Mesangial cell (primary cell): ENCODE measurements around a stretch of chr15.

DNA sequence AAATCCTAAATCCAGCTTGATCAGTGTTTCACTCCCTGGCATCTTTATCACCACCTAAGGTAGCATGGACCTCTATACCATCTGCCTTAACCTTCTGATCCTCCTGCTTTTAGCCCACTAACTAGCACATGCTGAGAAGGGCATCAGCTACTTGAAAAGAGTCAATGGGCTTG, 309 bp upstream of the ZFYVE19 start:
- RAMPAGE, long total RNA, result no peak

GRCh38 chr15:40845148-40845394, 1.2 kb downstream of the SPINT1 start:
- RAMPAGE, long total RNA, result no peak

GRCh38 chr15:40891753-40892227, 2.5 kb upstream of the VPS18 start:
- RAMPAGE, long total RNA, result no peak

DNA sequence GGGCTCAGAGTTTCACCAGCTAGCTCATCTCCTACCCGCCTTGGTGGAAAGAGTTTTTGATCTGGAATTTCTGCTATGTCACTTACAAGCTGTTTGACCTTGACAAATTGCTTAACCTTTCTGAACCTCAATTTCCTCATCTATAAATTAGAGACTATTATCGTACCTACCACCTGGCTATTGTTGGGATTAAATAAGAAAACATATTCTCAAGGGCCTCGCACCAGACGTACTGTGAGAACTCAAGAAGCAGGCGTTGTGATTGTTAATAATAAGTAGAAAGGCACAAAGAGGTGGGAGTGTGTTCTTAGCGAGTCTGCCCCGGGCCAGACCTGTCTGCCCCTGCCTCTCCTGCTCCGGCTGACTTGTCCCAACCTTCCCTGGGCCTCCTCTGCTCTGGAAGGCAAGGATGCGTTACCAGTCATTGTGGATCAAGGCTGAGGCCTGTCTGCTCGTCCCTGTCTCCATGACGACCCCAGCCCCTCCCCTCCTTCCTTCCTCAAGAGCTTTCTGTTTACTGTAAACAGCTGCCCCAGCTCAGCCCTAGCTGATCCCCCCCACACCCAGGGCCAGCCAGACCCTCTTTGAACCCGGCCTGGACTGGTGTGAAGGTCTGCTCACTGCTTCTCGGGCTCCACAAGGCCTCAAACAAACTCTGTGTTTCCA, 16.7 kb downstream of the VPS18 start:
- RAMPAGE, long total RNA, result no peak

DNA sequence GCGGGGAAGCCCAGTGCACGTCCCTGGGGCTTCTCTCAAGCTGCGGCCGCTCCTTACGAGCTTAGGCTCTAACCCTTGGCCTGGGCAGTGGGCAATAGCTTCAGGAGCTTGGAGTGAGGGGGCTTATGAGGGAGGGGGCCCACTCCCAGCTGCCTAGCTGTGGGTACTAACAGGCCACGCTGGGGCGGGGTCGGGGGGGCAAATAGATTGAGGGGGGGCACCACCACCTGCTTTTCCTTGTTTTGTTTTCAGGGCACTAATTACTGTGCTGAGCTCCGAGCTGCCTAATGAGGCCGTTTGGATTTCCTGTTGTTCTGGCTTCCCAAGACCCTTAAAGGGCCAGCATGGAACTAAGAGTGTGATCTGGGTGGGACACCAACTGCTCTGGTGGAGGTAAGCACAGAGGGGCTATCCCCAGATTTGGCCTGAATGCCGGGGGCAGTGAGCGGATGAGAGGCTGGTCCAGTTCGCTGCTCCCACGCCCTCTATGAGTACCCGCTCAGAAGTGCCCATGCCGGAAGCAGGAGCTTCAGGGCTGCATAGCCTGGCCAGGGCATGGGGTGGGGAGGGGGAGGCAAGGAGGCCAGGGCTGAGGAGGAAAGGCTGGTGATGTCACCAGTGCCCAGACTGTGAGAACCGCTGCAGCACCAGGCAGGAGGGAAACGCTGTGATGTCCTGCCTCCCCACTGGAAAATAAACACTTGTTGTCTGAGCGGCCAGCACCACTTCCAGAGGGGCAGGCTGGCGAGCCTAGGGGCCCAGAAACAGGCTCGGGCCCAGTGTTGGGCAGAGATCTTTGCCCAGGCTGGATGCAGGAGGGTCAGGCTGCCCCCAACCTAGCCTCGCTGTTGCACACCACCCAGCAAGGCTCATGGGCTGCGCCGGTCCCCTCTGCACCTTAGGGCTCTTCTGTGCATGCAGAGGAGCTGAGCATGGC, 11.1 kb upstream of the DLL4 start:
- RAMPAGE, long total RNA, result no peak

GRCh38 chr15:40927478-40928223, 1.5 kb upstream of the DLL4 start:
- RAMPAGE, long total RNA, result no peak

DNA sequence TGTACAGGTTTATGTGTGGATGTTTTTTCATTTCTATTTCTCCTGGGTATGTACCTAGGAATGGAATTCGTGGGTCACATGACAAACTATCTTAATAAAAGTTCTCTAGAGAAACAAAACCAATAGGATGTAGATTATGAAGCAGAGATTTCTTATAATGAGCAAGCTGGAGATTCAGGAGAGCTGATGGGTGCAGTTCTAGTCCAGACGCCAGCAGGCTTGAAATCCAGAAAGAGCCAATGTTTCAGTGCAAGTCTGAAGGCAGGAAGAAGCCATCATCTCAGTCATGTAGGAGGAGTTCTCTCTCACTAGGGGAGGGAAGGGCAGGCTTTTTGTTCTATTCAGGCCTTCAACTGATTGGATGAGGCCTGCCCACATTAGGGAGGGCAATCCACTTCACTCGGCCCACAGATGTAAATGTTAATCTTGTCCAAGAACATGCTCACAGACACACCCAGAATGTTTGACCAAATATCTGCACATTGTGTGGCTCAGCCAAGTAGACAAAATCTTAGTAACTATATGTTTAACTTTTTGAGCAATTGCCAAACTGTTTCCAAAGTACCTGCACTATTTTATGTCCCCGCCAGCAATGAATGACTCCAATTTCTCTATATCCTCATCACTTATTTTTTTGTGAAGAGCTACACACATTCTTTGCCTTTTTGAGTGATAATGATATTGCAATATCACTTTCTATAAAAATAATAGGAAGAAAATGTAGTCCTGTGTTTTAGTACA, 19.0 kb downstream of the CHAC1 start:
- RAMPAGE, long total RNA, result no peak

GRCh38 chr15:41020820-41021296, 67.6 kb downstream of the CHAC1 start:
- RAMPAGE, long total RNA, result no peak

DNA sequence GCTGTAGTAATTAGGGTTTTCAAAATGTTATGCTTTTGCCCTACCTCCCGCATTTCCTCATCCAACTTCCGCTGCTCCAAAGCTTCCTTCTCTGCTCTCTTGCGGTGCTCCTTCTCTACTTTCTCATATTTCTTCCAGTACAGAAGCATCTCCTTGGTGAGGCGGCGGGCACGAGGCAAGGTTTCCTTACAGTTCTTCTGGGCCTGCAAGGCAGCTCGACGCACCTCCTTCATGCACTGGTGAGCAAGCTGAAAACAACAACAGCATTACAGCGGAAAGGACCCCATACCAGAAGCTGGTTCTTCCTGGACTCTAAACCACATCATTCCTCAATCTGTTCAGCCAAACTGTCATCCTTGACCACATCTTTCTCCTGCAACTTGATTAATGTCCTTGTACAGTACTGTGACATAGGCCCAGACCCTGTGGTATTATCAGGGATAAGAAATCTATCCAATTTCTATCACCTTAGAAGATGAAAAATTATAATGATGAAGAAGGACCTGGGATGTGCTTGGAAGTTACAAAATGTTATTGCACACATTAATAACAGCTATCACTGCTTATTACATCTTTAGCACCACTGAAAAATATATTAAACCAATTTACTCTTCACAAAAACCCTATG, 36.3 kb downstream of the INO80 start:
- RAMPAGE, long total RNA, result no peak

- RAMPAGE, long total RNA, result no peak
Measured at GRCh38 chr15:41452710-41453122, 35.8 kb downstream of the RTF1 start.

DNA sequence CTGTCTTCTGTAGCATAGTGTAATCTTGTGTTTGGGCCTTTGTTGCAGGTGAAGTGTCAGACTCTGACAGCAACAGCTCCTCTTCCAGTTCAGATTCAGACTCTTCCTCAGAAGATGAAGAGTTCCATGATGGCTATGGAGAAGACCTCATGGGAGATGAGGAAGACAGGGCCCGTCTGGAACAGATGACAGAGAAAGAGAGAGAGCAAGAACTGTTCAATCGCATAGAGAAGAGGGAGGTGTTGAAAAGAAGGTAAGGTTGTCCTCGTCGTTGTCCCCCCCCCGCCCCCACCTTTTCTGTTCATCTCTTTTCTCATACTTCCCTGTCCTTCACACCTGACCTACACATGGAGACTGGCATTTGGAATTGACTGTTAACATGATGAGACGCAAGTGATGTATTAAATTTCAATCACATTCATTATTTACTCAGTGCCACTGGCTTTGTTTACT, 36.0 kb upstream of the ITPKA start:
- RAMPAGE, long total RNA, result no peak

DNA sequence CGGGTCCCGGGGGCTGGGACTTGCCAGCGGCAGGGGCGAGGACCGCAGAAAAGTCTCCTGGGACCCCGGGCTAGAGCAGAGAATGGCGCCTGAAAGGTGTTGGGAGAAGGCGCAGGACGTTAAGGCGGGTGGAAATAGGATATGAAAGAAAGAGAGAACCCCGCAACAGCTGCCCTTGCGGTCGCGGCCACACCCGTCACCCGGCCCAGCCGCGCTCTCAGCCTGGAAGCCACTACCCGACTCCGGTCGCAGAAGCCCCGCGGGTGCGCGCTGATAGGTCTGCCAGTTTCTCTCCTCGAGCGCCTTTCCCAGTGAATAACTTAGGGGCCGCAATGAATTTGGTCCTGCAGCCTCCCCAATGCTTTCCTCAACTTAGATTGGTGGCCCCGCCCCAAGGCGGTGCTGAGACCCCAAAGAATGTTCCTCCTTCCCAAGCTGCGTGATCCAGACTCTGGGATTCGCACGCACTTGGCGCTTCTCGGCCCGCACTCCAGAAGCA, 546 bp downstream of the LTK start:
- RAMPAGE, long total RNA, result no peak

GRCh38 chr15:41527706-41528239, 14.1 kb upstream of the LTK start:
- RAMPAGE, long total RNA, result no peak

DNA sequence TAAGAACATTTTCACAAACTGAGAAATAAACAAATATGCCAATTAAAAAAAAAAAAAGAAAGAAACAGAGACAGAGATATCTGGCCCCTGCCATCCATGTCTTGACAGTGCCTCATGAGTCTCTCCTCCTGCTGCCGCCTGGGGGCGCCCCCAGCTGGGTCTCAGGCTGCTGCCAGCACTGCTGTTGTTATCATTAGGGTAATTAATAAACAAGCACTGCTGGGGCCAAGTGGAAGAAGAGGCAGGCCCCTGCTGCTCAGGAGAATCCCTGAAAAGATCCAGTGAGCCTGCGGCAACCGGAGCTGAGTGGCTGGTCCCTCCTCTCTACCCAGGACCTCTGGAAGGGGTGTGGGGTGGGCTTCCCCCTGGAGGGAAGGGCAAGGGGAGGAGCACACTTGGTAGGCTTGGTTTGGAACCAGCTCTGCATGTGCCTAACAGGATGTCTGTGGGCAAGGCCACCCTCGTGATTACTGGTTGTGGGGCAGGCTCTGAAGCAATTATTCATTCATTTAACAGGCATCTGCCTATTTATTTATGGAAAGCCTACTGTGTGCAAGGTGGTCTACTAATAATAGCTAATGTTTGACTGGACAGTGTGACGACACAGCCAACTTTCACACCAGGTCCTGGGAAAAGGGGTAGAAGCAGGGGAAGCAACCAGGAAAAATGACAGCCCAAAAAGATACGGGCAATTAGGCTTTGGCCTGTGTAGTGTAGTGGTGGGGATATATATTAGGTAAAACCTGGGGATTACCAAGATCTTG, 1.2 kb upstream of the TYRO3 start:
- RAMPAGE, long total RNA, result no peak

DNA sequence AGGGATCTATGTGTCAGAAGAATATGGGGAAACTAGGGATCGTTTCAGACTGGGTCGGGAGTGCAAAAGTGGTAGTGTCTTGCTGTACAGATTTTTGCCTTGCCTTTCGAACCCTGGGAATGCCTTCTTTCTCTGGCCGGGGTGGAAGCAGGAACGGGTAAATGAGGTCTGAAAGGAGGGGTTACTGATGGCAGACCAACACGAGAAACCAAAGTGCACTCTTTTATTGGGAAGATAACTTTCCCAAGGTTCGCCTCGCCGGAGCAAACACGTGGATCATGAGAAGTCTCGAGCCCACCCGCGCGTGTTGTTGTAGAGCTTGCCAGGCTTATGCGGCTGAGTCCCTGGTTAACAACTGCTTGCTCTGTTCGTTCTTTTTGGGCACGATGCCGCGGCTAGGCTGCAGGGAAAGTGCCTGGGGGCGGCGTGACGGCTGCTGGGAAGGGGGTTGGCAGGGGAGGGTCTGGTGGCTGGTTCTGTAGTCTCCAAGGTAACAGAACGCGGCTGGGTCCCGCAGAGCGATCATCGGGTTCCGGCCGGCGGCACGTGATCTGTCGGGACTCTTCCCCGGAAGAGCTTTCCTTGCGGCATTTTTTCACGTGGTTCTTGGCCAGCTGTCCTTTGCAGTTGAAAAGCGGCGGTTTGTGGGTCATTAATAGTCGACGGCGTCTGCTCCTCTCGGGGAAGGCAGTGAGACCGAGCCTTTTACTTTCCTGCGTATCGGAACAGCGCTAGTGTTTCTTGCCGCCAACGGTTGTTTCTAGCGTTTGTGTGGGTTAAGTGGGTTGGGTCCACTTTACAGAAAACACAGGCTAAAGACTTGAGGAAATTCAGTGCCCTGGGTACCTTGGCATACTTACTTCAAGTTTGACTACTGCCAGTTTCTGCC, 102.6 kb downstream of the TYRO3 start:
- RAMPAGE, long total RNA, result no peak

DNA sequence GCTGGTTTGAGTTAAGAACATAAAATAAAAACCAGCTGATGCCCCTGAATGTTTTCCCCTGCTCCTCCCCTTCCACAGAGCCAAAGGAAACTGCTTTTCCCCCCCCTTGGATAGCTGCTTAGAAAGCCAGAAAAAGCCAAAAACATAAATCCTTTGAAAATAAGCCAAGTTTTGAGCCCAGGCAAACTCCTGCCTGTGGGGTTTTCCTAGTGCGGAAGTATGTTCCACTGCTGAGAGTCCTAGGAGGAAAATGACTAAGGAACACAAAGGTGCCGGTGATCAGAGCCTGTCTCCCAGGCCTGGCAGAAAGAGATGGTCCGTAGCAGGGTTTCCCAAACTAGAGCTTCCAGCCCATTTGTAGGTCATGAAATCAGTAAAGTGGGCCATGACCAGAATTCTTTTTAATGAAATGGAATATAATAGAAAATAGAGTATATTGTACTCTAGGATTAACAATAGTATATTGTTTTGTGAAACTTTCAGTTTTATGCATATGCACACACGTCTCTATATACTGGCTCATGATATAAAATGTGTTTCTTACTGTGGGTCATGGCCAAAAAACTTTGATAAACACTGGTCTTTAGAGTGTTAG, 22.3 kb downstream of the MAPKBP1 start:
- RAMPAGE, long total RNA, result no peak

DNA sequence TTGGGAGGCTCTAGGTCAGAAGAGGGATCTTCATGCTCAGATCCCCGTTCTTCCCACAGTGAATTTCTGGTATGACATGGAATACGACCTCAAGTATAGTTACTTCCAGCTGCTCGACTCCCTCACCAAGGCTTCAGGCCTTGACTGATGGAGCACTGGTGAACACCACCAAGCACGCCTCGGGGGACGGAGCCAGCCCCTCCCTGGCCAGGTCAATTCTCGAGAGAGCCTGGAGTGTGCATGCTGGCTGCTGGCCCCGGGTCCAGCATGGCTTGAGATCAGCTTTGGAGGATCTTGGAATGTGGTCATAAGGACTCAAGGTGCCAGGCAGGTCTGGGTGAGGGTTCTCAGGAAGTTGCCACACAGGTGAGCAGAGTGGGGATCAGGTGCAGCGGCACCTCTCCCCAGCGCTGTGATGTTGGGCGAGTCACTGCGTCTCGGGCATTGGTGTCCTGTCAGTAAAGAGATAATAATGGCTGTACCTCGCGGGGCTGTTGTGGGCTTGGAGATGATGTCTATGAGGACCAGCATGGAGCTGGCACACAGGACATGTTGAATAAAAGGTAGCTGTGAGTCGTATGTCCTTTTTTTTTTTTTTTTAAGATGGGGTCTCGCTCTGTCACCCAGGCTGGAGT, 1.5 kb upstream of the PLA2G4B start:
- RAMPAGE, long total RNA, result no peak

GRCh38 chr15:41892540-41893078, 1.2 kb downstream of the SPTBN5 start:
- RAMPAGE, long total RNA, result no peak

- RAMPAGE, long total RNA, result no peak
Measured at GRCh38 chr15:41914259-41914938, 20.5 kb upstream of the SPTBN5 start.

GRCh38 chr15:41915232-41915567, 21.3 kb upstream of the SPTBN5 start:
- RAMPAGE, long total RNA, result no peak